ENCODE results near the genes MYO3A, PDSS1 and ABI1.

DNA sequence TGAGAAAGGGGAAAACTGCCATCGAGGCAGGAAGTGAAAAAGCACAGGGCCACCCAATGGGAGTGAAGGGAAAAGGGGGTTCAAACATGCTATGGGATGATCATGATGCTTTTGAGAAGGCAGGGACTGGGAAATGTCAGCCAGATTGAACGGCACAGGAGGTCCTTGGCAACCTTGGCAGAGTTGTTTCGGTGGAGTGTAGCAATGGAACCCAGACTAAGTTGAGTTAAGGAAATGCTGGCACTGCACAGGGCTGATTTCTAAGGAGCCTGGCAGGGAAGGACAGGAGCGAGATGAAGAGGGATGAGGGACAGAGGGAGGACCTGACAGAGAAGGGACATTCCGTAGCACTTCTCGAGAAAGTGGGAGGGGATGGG is 101.4 kb downstream of the PIP4K2A start:
- CAGE, long polyA plus RNA, result no peak
- RRBS, result no CpG with 5 or more reads among the region's 6 CpGs

DNA sequence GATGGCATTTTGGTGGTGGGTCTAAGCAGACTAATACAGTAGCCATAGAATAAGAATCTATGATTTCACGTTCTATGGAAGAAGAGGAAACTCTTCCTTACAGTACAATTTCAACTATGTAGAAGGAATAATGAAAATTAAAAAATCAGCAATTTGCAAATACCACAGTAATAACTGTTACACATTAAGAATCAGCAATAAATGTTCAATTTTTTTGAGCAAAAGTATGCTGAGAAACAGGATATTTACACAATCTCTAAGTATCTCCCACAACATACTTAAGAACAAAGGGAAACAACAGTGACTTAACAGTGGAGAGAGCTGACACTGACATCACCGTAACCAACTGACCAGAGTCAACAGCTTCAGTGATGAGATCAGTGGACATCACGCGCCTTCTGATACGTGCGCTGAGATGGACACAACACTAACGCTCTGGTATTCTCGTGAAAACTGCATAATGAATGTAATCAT is 82.8 kb downstream of the PIP4K2A start:
- CAGE, long polyA plus RNA, result no peak
- RRBS, result no CpG with 5 or more reads among the region's 8 CpGs

- CAGE, long polyA plus RNA, result no peak
- RRBS, result no CpG with 5 or more reads among the region's 6 CpGs
Measured at GRCh38 chr10:22632696-22633513, 81.5 kb downstream of the PIP4K2A start.

DNA sequence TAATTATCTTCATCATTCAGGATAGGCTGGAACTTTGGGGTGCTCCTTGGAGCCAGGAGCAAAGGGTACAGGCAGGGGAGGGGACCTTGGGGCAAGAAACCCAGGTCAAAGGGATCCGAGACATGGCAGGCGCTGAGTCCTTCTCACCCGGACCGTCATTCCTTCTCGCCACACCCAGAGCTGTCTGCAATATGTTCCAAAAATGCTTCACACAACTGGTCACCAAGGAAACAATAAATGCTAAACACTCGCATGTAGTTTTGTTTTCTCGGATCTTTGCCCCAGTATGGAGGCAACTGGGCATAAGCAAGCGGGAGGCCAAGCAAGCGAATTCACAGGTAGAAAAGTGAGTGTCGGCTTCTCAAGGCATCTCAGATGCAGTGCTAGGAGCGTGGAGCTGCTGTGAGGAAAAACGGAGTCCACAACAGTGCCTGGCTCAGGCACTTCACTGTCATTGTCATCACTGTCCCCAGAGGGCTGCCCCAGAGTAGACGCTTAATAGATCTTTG is 80.8 kb downstream of the PIP4K2A start:
- CAGE, long polyA plus RNA, result no peak
- RRBS, result no CpG with 5 or more reads among the region's 13 CpGs

GRCh38 chr10:22646190-22646968 is 68.0 kb downstream of the PIP4K2A start:
- CAGE, long polyA plus RNA, result no peak
- RRBS, result no CpG with 5 or more reads among the region's 3 CpGs

- CAGE, long polyA plus RNA, result no peak
- RRBS, result no CpG with 5 or more reads among the region's 7 CpGs
Measured at GRCh38 chr10:22666457-22667032, 47.8 kb downstream of the PIP4K2A start.

DNA sequence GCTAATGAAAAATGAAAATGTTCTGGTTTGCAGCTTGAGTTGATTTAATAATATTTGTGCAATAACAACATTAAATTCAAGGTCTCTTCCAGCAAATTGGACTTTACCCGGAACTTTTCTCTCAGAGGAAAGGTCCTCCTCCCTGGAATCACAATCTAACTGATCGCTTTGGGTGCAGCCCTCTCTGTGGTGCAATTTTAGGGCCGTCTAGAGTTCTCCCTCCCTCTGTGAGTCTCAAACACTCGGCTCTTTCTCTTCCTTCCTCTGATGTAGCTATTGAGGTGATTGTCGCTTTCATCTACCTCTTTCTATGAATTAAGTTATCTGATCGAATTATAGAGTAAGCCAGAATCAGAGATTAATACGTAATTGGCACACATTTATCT is 119.7 kb downstream of the OTUD1 start:
- CAGE, long polyA plus RNA, result no peak
- RRBS, result no CpG with 5 or more reads among the region's 7 CpGs

DNA sequence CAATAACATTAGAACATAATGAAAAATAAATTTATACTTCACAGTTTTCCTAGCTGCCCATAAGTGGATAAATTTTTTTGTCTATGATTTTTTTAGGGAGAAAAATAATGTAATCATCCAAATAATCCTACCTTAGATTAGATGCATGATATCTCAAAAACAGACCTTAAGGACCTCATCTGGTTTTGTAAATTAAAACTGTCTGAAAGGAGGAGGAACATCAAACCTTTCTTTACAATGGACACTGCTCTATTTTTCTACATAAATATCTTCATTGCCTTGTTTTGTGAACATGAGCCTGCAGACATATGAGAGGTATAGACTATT is 179.9 kb upstream of the KIAA1217 start:
- CAGE, long polyA plus RNA, result no peak

GRCh38 chr10:24080105-24080541 is 128.8 kb upstream of the KIAA1217 start:
- CAGE, long polyA plus RNA, result no peak
- RRBS, result no CpG with 5 or more reads among the region's 5 CpGs

DNA sequence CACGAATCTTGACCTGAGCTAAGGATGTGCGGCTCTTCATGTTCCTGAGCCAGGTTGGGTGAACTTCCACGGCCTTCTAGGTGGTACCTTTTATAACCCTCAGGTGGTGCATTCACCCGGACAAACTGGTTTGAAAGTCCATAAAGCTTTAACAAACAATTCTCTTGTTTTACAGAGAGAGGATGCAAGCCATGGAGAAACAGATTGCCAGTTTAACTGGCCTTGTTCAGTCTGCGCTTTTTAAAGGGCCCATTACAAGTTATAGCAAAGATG is 229.4 kb downstream of the ARHGAP21 start:
- CAGE, long polyA plus RNA, result no peak
- RRBS, result no CpG with 5 or more reads among the region's 5 CpGs

GRCh38 chr10:24524169-24524734 is 199.4 kb downstream of the ARHGAP21 start:
- CAGE, long polyA plus RNA, result no peak
- RRBS, result 91% methylated on average over 5 of the region's 19 CpGs

DNA sequence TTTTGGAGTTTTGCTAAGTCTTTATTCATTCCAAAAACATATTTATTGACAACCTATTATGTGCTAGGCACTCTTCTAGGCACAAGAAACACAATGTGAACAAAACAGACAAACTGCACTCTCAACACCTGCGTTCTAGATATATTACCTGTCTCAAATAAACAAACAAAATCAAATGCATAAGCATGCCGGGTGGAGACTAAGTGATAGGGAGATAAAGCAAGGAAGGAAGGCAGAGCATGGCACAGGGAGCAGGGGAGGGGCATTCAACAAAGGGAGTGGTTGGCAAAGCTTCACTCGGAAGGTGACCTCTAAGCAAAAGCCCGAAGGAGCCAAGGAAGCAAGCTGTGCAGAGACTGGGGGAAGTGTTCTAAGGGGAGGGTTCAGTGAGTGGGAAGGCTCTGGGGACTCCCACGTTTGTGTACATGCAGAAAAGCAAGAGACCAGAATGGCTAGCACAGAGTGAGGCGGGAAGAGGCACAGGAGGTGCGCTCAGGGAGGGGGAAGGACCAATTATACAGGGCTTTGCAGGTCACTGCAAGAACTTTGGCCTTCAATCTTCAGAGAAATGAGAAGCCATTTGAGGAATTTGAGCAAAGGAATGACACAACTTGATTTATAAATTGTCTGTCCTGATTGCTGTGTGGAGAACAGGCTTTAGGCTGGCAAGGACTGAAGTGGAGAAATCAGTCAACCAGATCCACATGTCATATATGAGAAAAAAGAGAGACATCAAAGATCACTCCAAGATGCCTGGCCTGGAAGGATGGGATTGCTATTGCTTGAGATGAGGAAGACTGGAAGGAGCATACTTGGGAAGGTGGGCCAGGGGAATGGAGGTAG is 7.4 kb downstream of the ARHGAP21 start:
- CAGE, long polyA plus RNA, result no peak
- RRBS, result no CpG with 5 or more reads among the region's 7 CpGs

- CAGE, long polyA plus RNA, result no peak
- RRBS, result no CpG with 5 or more reads among the region's 14 CpGs
Measured at GRCh38 chr10:24871561-24872668, 80.5 kb downstream of the PRTFDC1 start.

GRCh38 chr10:25933613-25934638 is at the start of gene MYO3A:
Gene MYO3A (plus strand): TSS chr10:25934229.
- CAGE, long polyA plus RNA, result no peak
- RRBS, result 5% methylated on average over 33 of the region's 74 CpGs

DNA sequence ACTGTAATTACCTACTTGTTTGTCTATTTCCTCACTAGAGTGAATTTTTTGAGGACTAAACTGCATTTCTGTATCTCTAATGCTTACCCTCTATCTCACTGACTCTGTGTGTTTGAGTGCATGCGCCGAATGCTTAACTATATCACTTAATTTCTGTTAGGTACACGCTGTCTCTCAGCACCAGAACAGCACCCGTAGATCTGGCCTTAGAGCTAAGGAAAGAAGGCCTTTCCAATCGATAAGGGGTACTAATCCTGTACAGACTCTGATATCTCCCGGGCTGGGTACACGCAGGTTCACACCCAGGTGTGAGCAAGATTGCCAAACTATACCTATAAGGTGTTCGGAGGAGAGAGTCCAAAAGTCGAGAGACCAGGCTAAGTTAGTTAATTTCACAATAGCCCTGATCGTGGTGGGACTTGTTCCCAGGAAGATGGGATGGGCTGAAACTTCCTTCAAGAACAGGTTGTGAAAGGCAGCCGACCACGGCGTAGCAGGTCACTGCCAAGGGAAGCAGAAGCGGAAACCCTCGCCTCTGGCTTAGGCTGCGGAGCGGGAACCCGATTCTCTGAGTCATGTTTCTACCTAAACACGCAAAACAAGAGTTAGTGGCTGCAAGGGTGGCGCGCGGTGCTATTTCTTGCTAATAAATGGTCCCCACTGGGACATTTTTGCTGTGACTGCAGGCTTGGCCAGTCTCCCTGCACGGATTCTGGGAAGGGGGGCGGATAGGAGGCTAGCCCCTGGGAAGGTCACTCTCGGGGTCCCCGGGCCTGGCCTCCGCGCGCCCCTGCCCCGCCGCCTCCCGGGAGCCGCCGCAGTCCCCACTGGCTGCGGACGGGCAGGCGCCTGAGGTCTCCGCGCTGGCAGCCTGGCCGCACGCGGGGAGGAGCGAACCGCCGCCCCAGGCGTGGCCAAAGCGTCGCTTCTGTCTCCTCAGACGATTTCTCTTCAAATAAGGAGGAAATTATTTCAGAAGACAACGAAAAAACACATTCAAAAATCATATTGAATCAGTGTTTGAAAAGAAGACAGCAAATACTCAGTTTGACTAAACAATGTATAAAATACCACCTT is 75.4 kb upstream of the PDSS1 start:
- CAGE, long polyA plus RNA, result no peak
- RRBS, result 8% methylated on average over 7 of the region's 50 CpGs

DNA sequence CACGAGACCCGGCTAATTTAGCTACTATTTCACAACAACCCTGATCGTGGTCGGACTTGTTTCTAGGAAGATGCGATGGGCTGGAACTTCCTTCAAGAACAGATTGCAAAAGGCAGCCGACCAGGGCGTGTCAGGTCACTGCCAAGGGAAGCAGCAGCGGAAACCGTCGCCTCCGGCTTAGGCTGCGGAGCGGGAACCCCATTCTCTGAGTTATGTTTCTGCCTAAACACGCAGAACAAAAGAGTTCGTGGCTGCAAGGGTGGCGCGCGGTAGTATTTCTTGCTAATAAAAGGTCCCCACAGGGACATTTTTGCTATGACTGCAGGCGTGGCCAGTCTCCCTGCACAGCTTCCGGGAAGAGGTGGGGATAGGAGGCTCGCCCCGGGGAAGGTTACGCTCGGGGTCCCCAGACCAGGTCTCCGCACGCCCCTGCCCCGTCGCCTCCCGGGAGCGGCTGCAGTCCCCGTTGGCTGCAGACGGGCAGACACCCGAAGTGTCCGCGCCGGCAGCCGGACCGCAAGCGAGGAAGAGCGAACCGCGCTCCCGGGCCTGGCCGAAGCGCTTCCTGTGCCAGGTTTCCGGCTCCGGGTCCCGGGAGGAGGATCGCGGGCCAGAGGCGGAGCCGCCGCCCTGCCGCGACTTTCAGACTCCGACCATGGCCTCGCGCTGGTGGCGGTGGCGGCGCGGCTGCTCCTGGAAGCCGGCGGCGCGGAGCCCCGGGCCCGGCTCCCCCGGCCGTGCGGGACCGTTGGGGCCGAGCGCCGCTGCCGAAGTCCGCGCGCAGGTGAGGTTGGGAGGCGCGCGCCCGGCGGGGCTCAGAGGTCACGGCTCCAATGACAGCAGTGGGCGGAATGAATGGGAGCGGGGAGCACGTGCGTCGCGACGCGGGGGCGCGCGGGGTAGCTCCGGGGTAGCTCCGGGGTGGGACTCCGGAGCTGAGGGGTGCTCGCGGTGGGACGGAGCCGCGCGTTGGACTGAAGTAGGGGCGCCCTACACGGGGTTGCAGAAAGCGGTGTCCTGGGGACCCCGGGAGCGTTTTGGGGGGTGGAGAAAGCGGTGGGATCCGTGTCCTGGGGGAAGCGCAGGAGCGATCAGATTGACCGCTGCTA is at the start of gene PDSS1:
PDSS1 (plus strand) TSS at position 645 of the 1,109 bp plus-strand sequence.
- CAGE, long polyA plus RNA, result no peak
- RRBS, result 1% methylated on average over 61 of the region's 115 CpGs

GRCh38 chr10:26714604-26715267 is 17.2 kb downstream of the PDSS1 start:
- CAGE, long polyA plus RNA, result no peak
- RRBS, result no CpG with 5 or more reads among the region's 1 CpG

GRCh38 chr10:26860464-26861114 is at the start of gene ABI1:
Gene ABI1 (minus strand): TSS chr10:26860958.
- CAGE, long polyA plus RNA, result start-site peak on the minus strand at chr10:26860875-26860994, 679 and 485 reads in 2 replicates
- RRBS, result 4% methylated on average over 7 of the region's 50 CpGs

- CAGE, long polyA plus RNA, result no peak
- RRBS, result no CpG with 5 or more reads among the region's 22 CpGs
Measured at GRCh38 chr10:26861115-26861698, 449 bp upstream of the ABI1 start.

DNA sequence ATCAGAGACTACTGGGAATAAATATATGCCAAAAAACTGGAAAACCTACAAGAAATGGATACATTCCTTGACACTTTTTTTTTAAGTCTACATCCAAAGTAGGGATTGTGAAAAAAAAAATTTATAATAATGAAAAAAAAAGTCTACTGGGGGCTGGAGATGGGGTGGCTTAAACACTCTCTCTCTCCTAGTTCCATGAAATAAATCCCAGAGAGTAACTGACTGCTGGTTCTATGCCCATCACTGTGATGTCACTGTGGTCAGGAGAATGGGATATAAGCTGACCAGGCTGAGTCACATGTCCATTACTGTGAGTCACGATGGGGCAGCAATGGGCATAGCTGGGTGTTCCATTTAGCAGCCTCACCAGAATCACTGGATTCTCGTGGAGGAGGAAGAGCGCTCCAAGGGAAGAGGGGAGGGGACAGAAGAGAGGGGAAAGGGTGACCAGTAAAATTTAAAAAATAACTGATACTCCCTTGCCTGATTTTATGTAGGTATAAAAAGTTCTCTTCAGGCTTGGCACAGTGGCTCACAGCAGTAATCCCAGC is 37.1 kb downstream of the MASTL start:
- CAGE, long polyA plus RNA, result no peak
- RRBS, result no CpG with 5 or more reads among the region's 3 CpGs